Mesenchymal stem cell of Wharton's jelly (primary cell): ENCODE data around the gene KLHL8.

DNA sequence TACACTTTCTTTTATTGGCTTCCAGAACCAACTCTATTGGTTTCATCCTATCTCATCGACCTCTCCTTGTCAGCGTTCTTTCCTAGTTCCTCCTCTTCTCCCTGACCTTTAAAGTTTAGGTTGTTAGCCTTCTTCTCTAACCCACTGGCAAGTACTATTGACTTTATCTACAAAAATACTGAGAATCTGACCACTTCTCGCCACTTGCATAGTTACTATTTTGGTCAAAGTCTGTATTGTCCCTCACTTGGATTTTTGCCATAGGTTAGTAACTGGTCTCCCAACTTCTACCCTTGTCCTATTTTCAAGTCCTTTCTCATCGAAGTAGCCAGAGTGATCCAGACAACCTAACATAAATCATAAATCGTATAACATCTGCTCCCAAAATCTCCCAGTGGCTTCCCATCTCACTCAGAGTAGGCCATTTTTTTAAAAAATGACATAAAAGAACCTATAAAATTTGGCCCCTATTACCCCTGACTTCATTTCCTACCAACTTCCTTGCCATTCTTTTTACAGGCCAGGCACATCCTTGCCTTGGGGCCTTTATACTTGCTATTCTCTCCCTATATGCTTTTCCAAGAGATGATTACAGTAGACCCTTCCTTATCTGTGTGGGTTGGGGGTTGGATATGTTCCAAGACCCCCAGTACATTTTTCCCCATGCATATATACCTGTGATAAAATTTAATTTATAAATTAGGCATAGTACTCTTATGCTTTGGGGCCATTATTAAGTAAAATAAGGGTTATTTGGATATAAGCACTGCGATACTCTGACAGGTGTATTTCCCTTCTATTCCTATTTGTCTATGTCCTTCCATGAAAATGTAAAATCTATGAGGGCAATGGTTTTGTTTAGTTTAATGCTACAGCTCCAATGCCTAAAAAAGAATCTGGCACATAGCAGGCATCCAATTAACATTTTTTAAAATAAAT, 28.9 kb downstream of the WDFY3 start:
- CAGE, long polyA plus RNA, result no peak

GRCh38 chr4:84939031-84939453, 27.4 kb downstream of the WDFY3 start:
- CAGE, long polyA plus RNA, result no peak

DNA sequence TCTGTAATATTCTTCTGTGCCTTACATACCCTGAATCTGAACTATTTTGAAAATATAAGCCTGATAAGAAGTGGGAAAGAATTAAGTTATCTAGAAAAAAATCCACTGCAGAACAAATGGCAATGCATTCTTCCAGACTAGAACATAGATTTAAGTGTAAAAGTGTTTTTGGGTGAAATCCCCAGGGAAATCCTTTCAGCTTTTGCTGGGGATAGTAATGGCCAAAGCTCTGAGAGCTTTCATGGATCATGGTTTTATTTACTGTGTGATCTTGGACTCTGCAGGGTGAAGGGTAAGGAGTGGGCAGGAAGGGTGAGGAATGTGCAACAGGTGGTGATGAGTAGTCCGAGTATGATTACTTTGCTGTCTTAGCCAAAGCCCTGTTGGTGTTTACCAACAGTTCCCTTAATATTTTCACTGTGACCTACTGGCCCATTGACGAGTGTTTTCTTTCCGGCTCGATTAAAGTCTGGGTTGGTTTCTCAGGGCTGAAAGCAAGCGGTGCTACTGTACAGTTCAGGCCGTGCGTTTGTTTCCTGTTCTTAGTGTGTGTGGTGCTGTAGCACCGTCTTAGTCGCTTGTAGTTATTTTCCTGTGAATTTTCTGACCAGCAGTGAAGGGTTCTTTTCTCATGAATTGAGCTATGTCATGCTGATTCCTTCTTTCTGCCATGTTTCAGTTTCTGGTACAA, 2.5 kb downstream of the ARHGAP24 start:
- CAGE, long polyA plus RNA, result no peak

DNA sequence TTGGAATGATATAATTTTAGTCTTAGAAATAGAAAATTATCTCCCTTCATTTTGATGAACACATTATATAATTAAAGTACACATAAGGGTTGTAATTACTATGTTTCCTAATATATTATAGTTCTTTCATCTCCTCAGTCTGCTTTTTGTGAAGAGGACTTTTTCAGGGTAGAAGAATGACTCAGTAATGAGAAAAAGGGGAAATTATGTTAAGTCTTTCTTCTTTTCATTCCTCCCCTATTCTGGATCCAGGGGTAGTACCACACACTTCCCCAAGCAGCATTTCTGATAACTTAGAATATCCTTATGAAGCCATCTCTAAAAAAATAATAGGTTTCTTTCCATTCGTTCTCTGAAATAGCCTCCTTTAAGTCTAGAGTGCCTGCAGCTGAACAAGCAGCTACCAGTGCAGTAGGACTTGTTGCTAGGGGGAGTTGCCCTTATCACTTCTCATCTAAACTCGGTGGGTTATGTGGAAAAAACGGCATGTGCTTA, 184.7 kb downstream of the ARHGAP24 start:
- CAGE, long polyA plus RNA, result no peak

GRCh38 chr4:85799917-85800739, 325.2 kb downstream of the ARHGAP24 start:
- CAGE, long polyA plus RNA, result no peak

- CAGE, long polyA plus RNA, result no peak
Measured at GRCh38 chr4:85864450-85864671, 389.4 kb downstream of the ARHGAP24 start.

DNA sequence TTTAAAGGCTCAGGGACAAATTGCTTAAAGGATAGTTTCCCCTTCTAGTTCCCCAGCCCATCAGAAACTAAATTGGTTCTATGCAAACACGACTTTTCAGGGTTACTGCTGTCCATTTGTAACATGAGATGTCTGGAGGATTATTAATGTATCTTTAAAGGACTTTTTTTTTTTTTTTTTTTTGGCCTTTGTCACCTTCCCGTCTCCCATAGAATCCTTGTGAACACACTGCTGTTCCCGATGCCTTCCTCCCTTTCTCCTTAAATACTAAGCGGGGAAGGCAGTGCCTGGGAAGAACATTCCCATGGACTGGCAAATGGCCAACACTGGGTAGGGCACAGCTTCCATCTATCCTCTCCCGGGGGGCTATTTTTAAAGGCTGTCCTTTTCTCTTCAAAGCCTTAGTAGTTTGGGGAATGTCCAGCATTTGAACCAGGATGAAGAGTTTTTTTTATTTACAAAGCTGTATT, 427.5 kb downstream of the MAPK10 start:
- CAGE, long polyA plus RNA, result no peak

GRCh38 chr4:86595909-86596248, 1.8 kb downstream of the PTPN13 start:
- CAGE, long polyA plus RNA, result no peak

DNA sequence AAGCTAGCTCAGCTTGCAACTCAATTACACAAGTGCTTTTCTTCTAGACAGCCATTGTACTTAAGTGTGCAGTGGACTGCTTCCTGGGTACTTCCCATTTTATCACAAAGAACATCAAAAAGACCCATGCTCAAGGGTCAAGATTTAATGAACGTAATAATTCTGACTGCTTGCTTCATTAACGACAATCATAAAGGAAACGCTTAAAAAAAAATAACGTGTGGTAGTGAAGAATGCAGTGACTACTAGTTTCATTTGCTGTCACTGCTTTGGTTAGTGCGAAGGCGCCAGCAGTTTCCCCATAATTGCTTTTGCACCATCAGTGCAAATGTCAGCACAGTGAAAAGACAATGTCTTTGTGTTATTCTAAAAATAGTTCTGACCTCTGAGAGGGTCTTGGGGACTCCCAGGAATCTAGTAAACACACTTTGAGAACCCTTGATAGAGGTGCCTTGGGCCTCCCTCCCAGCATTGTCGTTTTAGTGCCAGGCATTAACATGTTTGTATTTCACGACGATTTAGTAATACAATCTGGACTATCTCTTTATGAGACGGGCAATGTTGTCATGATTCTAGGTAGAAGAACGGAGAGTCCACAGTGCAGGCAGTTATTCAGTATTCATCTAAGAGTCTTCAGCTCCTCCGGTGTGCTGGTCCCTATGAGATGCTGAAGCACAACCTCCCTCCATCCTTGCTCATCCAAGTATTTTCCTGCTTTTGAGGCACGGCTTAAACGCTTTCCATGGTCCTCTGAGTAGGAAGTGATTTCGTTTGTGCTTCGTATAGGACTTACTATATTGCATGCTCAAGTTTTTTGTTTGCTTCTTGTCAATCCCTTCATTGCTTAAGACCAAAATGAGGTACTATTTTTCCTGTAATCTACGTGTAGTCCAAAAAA, 71.0 kb downstream of the AFF1 start:
- CAGE, long polyA plus RNA, result no peak

DNA sequence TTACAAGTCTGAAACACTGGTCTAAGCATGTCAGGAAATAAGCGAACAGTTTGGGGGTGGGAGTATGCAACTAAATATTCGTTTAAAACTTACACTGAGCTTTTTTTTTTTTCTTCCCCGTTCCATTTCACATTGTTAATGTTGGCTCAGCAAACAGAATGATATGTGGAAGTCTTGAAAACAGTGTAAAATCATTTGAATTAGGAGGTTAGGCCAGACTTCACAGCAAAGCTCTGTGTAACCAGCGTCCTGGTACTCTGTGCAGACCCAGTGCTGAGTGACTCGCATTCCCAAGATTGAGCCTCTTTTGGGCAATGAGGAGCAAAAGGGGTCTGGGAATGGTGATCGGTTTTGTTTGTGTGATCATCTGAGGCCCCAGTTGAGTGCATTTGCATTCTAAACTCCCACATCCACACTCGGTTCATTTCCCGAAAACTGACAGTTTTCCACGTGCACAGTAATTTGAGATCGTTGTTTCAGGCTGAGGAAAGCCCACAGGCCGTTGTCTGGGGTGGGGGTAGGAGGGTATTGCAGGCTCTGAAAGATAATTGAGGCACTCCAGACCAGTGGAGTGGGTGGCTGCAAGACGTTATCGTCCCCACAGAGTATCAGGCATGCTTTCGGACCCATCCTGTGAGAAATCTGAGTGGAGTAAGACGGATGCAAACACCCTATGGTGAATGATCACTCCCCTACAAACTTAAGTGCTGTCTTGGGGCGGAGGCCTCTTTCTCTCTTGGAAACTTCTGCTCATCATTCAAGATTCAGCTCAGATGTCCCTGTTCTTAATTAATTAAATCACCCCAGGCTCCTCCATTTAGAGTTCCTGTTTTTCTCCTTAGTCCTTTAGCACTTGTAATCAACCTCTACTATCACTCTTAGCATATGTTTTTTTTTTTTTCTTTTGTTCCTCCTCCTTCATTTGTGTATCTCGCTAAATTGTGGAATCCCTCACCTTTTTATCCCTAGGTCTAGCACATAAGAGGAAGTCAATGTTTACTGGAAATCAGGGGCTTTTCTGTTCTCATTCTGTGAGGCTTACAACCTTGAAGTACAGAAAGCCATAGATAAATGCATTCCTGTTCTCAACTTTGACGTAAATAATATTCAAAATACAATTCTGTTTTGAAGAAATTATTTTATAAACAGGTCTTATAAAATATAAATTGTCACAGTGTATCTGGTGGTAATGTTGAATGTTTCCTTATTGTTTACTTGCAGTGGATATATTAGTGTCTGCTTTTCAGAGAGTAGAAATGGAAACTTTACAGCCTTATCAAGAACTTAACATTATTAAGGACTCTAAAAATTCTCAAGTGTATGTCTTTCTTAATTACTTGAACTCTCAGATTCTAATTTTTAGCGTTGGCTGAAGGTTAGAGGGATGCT, 96.2 kb downstream of the AFF1 start:
- CAGE, long polyA plus RNA, result no peak

DNA sequence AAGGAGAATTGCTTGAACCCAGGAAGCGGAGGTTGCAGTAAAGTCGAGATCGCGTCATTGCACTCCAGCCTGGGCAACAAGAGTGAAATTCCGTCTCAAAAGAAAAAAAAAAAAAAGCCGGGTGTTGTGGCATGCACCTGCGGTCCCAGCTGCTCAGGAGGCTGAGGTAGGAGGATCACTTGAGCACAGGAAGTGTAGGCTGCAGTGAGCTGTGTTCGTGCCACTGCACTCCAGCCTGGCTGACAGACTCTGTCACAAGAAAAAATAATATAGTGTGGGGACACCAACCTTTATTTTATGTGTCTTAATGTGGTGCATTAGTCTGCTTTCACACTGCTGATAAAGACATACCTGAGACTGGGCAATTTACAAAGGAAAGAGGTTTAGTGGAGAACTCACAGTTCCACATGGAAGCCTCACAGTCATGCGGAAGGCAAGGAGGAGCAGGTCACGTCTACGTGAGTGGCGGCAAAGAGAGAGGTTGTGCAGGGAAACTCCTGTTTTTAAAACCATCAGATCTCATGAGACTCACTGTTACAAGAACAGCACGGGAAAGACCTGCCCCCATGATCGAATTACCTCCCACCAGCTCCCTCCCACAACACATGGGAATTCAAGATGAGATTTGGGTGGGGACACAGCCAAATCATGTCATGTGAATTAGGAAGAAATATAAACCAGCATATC, 130.1 kb downstream of the AFF1 start:
- CAGE, long polyA plus RNA, result no peak

GRCh38 chr4:87096784-87097531, 123.5 kb downstream of the KLHL8 start:
- CAGE, long polyA plus RNA, result no peak

GRCh38 chr4:87107875-87108711, 112.3 kb downstream of the KLHL8 start:
- CAGE, long polyA plus RNA, result no peak

DNA sequence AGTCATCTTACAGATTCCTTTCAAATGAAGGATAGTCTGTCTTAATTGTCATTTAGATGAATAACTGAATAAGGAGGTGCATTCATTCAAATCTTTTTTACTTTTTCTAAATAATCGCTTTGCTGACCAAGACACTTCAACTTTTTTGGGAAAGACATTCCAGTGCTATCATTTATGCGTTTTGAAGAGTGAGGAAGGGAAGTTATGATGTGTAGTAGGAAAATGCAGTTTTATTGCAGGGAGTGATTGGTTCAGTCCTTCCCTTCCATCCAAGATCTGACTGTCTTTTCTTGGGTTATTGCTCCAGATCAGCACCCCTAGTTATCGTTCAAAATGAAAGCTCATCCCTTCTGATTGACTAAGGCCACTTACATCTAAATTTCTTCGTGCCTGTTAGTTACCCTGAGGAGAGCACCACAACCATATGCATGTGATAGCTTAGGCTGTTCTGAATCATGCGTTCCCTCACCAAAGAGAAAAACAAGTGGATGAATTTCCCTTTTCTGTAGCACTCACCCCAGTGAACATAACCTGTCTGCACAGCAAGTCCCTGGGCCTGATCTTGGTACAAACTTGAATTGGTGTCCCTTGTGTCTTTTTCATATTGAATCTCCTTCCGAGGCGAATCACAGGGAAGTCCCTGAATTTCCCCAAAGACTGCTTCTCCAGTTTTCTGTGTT, 100.6 kb downstream of the KLHL8 start:
- CAGE, long polyA plus RNA, result no peak

- CAGE, long polyA plus RNA, result no peak
Measured at GRCh38 chr4:87121664-87122151, 98.7 kb downstream of the KLHL8 start.

DNA sequence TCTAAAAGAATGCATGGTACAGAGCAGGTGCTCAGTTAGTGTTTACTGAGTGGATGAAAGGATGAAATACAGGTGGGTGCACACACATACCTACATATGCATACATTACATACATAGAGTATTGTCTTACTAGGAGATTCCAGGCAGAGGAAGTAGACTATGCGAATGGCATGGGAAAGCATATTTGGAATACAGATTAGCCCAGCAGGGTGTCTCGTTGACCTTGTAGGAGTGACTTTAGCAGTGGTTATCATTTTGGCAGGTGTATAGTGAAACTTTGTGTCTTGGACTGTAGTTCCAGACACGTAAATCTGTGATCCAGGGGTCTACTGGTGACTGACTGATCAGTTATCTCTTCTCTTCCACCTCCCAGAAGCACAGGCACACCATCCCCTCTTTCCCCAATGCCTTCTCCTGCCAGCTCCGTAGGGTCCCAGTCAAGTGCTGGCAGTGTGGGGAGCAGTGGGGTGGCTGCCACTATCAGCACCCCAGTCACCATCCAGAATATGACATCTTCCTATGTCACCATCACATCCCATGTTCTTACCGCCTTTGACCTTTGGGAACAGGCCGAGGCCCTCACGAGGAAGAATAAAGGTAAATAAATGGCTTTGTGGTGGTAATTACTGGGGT, 86.2 kb downstream of the KLHL8 start:
- CAGE, long polyA plus RNA, result no peak

DNA sequence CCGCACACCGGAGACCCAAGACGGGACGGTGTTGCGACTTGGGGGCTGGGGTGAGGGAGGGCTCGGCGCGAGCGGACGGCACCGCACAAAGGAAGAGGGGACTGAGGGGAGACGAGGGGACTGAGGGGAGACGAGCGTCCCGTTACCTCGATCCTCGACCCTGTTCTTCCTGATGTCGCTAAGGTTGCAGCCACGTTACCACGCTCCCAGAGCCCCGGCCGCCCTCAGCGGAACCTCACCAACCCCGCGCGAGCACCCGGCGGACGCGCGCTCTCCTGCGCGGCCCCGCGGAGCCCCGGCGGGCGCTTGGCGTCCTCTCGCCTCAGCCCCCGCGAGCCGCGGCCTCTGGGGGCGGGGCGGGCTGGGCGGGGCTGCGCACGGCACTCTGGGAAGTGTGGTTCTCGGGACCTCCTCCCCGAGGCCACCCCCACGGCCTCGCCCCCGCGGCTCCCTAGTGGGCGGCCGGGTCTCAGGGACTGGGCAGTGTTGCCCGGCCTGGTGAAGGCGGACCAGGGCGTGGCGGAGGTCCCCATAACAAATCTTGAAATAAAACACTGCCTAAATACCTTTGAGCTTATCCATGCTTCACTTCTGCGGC, at the start of gene KLHL8:
TSS of gene KLHL8 (minus strand) at position 347 of the 598 bp plus-strand sequence.
- CAGE, long polyA plus RNA, result no peak

DNA sequence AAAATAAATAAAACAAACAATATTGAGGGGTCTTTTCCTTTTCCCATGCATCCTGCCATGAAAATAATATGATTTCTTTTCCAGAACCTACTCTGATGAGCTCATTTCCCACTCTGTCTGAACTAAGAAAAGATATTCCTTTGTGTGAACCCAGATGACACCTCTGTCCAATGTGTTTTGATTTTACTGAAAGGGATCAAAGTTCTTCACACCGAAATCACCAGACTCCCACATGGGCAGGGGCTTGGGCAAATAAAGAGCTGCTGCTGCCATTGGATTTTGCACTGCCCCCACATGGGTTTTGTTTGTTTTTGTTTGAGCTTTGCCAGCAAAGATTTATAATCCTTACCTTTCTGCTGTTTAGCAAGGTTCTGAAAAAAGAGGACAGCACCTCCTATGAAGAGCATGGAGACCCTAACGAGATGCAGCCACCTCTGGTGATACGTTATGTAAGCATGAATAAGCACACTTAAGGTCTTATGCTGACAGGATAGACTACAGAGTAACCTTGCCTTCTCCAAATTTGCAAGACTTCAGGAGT, 44.4 kb downstream of the HSD17B13 start:
- CAGE, long polyA plus RNA, result no peak

DNA sequence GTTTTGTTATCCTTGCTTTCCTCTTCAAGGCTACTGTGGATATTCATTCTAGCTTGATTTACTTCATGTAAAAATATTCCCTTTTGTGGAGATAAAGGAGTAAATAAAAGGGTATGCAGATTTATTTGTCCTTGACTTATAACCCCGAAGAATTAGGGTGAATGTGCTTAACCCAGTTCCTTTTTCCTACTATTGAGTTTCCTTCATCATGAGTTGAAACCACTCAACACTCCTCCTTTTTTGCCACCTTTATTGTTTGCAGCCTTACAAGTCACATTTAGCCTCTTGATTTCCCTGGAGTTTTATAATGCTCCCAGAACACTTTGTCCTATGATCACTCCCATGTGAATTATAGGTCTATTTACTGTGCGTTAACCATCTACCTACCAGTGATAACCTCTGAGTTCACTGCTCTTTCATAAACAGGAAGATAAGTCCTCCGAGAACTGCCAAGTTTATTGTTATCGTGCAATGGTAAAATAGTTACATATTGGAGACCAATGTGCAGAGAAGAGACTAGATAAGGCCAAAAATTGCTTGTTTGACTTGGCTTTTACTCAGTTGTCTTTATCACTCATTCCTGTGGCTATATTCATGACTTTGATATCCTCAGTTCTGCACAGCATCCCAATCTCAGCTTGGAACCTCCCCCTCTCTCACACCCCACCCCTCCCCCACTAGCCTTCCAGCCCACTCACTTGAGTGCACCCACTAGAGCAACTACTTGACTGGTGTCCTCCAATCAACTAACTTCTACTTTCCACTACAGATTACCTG, 13.0 kb upstream of the NUDT9 start:
- CAGE, long polyA plus RNA, result no peak

GRCh38 chr4:87417012-87417467, 5.3 kb upstream of the NUDT9 start:
- CAGE, long polyA plus RNA, result no peak